Diencephalon (tissue), 2 donors: ENCODE data around the gene CRB1.

DNA sequence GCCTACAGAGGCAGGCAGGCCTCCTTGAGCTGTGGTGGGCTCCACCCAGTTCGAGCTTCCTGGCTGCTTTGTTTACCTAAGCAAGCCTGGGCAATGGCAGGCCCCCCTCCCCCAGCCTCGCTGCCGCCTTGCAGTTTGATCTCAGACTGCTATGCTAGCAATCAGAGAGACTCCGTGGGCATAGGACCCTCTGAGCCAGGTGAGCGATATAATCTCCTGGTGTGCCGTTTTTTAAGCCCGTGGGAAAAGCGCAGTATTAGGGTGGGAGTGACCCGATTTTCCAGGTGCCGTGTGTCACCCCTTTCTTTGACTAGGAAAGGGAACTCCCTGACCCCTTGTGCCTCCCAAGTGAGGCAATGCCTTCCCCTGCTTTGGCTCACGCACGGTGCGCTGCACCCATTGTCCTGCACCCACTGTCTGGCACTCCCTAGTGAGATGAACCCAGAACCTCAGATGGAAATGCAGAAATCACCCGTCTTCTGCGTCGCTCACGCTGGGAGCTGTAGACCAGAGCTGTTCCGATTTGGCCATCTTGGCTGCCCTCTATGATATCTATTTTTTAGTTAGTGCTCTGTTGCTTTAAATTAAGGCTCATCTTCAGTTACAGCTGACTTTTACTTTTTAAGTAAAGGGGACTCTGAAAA, 11.9 kb downstream of the CFHR3 start:
- RAMPAGE, long total RNA: no peak

DNA sequence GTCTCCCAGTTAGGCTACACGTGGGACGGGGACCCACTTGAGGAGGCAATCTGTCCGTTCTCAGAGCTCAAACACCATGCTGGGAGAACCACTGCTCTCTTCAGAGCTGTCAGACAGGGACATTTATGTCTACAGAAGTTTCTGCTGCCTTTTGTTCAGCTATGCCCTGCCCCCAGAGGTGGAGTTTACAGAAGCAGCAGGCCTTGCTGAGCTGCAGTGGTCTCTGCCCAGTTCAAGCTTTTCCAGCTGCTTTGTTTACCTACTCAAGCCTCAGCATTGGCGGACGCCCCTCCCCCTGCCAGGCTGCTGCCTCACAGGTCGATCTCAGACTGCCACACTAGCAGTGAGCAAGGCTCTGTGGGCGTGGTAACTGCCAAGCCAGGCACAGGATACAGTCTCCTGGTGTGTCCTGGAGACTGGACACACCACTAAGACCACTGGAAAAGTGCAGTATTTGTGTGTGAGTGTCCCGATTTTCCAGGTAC, 14.5 kb downstream of the CFHR5 start:
- RAMPAGE, long total RNA: no peak

GRCh38 chr1:197197300-197197687, 3.8 kb downstream of the ZBTB41 start:
- RAMPAGE, long total RNA: no peak

GRCh38 chr1:197267876-197268483, at the start of gene CRB1:
Gene CRB1 (plus strand): TSS chr1:197268252.
- RAMPAGE, long total RNA: no peak

DNA sequence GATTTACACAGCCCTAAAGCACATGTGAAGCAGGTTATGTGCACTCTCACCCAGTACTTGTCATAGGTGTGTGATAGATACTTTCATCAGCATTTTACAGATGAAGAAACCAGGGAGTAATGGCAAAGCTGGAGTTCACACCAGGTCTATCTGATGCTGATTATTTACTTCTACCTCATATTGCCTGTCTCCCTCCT, 796 bp upstream of the DENND1B start:
- RAMPAGE, long total RNA: no peak

DNA sequence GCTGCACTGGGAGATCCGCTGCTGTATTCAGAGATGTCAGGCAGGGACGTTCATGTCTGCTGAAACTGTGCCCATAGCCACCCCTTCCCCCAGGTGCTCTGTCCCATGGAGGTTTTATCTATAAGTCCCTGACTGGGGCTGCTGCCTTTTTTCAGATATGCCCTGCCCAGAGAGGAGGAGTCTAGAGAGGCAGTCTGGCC, 18.5 kb upstream of the C1orf53 start:
- RAMPAGE, long total RNA: no peak

- RAMPAGE, long total RNA: no peak
These were observed 78.4 kb downstream of the LHX9 start for GRCh38 chr1:197995518-197996097.

DNA sequence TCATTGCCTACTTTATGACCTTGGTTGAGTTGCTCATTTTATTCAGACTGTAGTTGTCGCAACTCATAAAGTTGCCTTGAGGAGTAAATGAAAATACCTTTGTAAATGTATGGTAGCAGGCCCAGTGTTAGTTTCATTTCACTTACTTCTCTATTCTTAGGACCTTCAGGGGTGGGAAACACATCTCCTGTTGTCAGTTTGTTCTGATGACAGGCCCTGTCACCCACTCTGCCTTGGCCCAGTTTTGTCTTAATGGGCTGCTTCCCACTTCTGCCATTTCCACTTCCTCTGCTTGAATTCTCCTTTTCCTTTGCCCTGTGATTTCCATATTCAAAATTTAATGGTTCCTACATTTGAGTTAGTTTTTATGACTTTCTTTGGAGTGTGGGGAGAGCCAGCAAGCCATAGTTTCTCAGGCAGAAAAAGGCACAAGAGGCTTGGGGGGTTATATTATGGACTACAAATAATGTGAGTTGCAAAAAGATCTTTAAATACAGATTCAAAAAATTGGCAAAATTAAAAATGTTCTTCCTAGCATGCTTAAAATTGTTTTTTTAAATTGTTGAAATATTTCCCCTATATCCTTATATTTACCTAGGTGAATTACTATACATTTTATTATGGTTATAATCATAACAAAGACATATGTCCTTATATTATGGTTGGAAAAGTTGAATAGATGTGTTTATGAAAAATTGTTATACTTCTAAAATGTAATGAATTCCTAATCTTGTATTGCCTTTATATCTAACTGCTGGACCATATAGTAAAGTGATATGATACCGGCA, 5.8 kb downstream of the NEK7 start:
- RAMPAGE, long total RNA: no peak

GRCh38 chr1:198174047-198174847, 17.4 kb downstream of the NEK7 start:
- RAMPAGE, long total RNA: no peak

DNA sequence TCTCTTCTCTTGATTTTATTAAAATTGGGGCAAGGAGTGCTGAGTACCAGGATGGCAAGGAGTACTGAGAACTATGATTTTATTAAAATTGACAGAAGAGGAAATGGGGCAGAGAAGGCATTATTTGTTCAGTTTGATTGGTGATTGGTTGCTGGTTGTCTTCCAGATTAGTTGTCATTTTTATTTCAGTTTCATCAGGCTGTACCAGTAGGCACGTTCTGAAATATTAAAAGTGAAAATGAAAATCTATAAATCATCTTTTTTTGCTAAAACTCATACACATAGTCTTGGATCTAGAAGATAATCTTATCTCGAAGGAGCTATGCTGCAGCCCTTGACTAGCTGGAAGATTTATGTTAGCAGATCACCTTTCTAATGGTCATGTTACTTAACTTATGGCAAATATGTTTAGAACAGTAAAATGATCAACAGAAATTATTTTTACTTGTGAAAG, 28.9 kb downstream of the NEK7 start:
- RAMPAGE, long total RNA: no peak

DNA sequence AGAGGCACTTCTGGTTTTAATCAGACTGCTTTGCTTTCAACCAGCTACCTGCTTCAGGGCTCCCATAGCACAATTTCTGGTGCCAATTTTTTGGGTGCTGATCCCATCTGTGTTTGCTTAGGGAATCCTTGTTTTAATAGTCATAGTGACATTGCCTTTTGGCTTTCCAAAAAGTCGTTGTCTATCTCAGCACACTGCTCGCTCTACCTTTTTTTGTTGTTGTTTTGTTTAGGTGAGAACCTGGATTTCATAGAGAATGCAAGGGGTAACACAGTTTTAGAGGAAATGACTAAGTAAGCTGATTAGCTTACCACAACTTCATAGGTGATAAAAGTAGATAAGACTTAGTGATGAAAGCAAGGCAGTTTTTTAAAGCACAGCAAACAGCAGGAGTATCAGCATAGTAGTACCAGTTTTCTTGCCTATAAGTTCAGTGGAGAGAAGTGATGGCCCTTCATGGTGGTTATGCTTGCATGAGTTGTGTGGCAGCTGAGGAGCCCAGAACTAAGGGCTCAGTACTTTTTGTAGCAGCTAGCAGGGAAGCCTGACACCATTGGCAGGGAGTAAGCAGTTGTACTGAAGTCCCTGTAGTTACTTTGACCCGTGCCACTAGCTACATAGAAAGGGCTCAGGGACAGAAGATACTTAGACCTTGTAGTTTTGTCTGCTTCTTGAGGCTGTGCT, 31.3 kb downstream of the NEK7 start:
- RAMPAGE, long total RNA: no peak

DNA sequence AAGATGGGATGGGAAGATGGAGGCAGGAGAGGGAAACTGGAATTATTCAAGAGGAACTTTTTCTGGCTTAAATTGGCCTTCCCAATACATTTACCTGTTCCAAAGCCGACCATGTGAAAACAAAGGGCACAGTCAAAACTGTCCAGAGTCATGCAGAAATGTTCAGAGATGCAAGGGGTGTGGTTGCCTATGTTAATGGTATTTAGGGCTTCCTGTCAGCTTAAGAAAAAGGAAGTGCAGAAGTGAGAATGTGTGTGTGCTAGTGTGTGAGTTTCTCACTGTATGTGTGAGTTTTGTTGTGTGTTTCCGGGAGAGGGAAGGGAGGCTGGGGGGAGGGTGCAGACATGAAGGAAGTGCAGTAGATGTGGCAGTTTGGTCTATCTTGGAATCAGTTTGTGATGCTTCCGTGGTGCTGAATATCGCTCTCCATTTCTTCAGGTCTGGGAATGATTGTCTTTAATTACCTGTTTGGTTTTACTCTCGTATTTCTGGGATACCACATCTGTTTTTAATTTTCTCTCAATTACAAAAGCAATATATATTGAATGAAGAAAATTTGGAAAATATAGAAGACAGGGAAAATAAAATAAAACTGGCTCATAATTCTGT, 16.5 kb upstream of the ATP6V1G3 start:
- RAMPAGE, long total RNA: no peak

DNA sequence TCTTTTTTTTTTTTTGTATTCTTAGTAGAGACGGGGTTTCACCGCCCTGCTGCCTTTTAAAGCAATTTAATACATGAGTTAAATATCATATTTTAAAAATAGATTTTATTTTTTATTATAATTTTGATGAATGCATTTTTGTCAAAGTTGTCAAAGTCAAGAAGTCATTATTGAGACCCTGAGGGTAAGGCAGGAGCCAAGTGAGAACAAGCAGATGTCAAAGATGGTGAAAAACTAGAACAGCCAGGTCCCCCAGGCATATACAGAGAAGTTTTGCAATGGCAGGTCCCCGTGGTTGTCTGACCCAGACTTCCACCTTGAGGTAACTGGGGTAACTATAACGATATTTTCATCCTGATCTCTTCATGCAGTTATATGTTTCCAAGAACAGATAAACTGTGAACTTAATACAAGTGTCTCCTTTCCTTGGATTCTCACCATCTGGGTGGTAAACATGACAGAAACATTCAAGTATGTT, 26.5 kb downstream of the PTPRC start:
- RAMPAGE, long total RNA: no peak

DNA sequence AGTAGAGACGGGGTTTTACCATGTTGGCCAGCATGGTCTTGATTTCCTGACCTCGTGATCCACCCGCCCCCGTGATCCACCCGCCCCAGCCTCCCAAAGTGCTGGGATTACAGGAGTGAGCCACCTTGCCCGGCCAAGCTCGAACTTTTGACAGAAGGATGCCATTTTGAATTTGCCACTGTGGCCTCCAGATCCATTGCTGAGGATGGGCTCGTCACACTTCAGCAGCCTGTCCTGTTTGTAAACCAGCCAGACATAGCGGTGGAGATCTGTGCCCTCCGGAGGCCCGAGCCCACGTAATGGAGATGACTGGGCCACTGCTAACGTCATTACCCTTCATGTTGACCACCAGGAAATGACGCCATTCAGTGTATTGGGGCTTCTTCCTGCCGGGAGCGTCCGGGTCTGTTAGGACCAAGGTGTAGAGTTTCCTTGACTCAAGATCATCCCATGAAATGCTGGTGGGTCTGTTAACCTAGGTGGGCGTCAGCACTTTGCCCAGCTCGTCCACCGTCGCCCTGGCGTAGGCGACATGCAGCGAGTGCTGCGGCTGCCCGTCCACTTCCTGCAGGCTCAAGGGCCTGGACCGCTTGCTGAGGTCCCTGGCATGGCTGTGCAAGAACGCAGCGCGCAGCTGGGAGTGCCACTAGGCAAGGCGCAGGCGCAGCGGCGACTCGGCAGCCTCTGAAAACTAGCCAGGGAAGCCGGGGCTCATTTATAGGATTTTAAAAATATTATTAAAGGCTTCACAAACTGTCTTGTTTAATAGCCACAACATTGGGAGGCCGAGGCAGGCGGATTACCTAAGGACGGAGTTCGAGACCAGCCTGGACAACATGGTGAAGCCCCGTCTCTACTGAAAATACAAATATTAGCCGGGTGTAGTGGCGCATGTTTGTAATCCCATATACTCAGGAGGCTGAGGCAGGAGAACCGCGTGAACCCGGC, 40.9 kb downstream of the PTPRC start:
- RAMPAGE, long total RNA: no peak

DNA sequence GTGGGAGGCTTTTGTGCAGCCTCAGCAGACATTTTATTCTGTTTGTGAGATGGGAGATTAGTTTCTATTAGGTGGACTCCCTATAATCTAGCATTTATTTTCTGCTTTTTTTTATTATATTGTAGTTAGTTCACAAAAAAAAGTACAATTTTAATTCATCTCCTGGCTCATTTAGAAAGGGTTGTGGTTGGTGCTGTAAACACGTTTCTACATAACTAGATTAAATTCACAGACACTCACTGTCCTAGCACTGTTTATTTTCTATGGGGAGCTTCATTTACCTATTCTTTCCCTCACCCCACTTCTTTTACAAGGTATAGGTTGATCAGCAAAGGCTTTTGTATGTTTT, 43.4 kb downstream of the PTPRC start:
- RAMPAGE, long total RNA: no peak

GRCh38 chr1:199041735-199042074, 402.9 kb downstream of the PTPRC start:
- RAMPAGE, long total RNA: no peak

- RAMPAGE, long total RNA: no peak
These were observed 3.2 kb downstream of the NR5A2 start for GRCh38 chr1:200030672-200031140.

- RAMPAGE, long total RNA: no peak
These were observed 111.5 kb downstream of the ZNF281 start for GRCh38 chr1:200298180-200298818.

DNA sequence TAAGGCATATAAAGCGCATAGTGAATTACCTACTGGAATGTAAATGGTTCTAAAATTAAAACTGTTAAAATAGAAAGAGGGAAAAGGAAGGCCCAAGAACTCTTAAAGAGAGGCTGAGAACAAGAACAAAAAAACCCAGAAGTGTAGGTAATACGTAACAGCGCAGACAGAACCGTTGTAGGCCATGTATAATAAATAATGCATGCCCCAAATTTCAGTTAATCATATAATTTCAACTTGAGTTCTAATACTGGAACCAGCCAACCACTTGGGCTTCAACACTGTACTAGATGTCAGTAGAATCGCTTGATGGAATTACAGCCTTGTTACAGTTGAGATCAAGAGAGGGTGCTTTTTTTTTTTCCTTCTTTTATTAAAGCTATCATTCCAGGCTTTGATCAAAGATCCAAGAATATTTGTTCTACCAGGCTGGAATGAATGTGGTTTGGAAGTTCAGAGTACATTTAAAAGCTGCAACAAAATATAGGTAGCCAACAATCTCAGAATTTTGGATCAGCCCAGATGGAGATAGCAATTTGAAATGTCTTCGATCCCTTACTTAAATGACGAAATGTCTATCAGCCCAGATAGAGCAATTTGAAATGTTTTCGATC, 3.8 kb downstream of the ZNF281 start:
- RAMPAGE, long total RNA: no peak

DNA sequence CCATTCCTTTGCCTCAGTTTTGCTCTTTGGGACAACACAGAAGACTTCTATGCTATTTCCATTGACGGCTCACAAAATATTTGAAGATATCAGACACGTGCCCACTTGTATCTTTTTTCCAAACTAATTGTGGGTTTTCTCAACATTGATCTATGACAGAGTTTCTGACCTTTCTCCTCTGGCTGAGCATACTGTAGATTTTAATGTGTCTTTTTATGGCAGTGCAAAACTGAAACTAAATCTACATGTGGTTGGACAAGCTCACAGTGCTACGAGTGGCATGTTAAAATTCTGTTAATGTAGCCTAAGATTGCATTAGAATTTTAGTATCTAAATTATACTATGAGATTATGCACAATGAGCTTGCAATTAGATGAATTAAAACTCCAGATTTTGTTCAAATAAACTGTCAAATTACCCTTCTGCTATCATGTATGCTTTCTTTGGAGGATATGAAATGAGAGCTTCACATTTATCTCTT, 28.0 kb upstream of the ZNF281 start:
- RAMPAGE, long total RNA: no peak